Hematopoietic multipotent progenitor cell (in vitro differentiated cells): ENCODE data around the genes PLEKHG4B and TERT.

DNA sequence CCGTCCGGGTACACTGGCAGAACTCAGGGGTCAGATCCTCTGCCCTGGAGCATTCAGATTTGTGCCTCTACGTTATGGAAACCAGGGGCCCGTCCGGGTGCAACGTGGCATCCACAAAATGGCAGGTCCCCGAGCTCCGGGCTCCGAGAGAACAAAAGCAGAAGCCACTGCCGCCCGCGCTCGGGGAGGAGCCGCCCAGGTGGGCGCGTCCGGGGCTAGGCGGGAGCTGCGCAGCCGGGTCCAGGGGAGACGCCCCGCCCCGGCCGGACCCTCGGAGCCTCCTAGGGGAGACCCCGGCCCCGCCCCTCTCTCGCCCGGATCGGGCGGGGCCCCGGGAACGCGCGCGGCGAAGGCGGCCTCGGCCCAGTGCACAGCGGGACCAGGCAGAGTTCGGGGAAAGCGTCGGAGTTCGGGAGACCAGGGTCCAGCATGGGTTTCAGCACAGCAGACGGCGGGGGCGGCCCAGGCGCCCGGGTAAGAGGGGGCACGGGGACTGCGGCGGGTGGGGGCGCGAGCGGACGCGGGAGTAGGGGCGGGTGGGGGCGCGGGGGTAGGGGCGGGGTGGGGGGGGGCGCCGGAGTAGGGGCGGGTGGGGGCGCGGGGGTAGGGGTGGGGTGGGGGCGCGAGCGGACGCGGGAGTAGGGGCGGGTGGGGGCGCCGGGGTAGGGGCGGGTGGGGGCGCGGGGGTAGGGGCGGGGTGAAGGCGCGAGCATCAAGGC, at the start of gene PLEKHG4B:
TSS of gene PLEKHG4B (plus strand) at position 366 of the 719 bp plus-strand sequence.
- CAGE, long polyA plus RNA: no peak

GRCh38 chr5:154689-155388, 36.5 kb upstream of the LRRC14B start:
- CAGE, long polyA plus RNA: no peak

GRCh38 chr5:279597-279939, 8.1 kb downstream of the PDCD6 start:
- CAGE, long polyA plus RNA: no peak

- CAGE, long polyA plus RNA: no peak
These were observed 8.6 kb downstream of the PDCD6 start for GRCh38 chr5:279940-280613.

DNA sequence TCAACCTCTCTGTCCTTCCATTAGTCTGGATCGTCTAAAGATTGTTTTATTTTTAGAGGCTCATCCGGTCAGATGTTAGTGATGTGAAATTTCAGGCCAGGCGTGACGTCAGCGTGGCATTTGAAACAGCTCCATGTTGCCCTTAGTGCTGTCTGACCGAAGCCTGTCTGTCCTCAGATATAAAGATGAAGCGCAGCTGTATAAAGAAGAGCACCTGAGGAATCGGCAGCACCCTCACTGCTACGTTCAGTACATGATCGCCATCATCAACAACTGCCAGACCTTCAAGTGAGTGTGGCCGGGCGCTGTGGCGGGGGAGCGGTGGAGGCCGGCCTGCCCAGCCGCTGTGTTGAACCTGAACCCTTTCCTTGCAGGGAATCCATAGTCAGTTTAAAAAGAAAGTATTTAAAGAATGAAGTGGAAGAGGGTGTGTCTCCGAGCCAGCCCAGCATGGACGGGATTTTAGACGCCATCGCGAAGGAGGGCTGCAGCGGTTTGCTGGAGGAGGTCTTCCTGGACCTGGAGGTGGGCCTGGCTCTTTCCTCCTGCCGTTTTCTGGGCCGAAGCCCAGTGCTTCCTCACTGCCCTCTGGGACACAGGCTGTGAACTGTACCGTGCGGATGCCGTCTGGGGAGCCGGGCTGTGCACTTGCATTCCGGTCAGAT, 18.9 kb downstream of the EXOC3 start:
- CAGE, long polyA plus RNA: no peak

- CAGE, long polyA plus RNA: no peak
These were observed 19.8 kb upstream of the SLC9A3 start for GRCh38 chr5:543968-544604.

GRCh38 chr5:657411-658109, 35.6 kb downstream of the TPPP start:
- CAGE, long polyA plus RNA: no peak

- CAGE, long polyA plus RNA: no peak
These were observed 17.9 kb upstream of the TPPP start for GRCh38 chr5:710653-711908.

- CAGE, long polyA plus RNA: no peak
These were observed 810 bp upstream of the ZDHHC11B start for GRCh38 chr5:785334-785744.

- CAGE, long polyA plus RNA: no peak
These were observed 19.4 kb upstream of the ZDHHC11 start for GRCh38 chr5:870166-870655.

GRCh38 chr5:891051-892148, 1.2 kb downstream of the BRD9 start:
- CAGE, long polyA plus RNA: no peak

DNA sequence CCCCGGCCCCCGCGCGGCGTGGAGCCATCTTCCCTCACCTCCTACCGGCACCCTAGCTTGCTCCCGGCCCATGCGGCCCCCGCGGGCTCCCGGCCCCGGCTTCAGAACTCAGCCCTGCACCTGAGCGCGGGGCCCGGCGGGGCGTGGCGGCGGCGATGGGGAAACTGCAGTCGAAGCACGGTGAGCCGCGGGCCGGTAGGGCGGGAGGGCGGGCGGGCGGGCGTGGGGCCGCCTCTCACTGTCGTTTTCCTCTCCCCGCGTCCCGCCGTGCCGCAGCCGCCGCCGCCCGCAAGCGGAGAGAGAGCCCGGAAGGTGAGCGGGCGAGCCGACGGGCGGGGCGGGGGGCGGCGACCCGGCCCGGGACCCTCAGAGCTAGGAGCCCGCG, 293 bp downstream of the NKD2 start:
- CAGE, long polyA plus RNA: no peak

- CAGE, long polyA plus RNA: no peak
These were observed 19.8 kb downstream of the SLC12A7 start for GRCh38 chr5:1092057-1092469.

- CAGE, long polyA plus RNA: no peak
These were observed 13.8 kb downstream of the SLC12A7 start for GRCh38 chr5:1098128-1098383.

GRCh38 chr5:1122885-1123343, 11.1 kb upstream of the SLC12A7 start:
- CAGE, long polyA plus RNA: no peak

- CAGE, long polyA plus RNA: no peak
These were observed 17.4 kb upstream of the SLC12A7 start for GRCh38 chr5:1129353-1129673.

DNA sequence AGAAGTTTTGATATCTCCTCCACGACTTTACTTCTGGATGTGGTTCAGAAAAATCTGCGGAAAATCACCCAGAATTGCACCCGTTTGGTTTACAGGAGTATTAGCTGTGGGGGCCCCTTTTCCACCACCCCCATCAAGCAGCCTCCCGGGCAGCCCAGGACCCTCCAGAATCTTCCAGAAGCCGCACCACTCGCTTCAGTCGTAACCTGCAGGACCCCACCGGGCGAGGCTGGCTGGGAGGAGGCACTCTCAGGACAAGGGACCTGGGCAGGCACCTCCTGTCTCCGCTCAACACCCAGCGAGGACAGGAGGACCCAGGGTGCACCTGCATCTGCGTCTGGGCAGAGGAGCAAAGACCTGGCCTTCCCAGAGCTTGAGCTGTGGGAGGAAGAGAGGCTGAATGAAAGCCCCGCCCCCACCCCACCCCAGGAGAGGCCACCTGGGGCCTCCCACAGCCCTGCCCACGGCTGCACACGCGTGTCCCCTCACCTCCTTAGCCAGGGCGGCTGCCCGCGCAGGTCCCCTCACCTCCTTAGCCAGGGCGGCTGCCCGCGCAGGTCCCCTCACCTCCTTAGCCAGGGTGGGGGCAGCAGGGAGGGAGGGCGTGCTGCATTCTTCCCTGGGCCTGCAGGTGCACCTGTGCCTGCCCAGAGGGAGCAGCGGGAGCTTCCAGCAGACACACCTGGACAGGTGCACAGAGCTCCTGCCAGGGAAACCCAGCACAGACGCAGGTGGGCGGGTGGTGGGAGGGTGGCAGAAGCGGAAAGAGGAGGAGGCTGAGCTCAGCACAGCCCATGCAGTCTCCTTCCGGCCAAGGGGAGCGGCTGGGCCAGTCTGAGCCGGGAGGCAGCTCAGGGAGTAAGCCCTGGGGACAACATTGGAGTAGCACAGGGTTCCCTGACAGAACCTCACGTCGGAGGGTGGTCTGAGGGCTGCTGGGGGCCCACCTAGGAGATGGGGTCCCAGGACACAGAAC, 18.5 kb upstream of the SLC12A7 start:
- CAGE, long polyA plus RNA: no peak

DNA sequence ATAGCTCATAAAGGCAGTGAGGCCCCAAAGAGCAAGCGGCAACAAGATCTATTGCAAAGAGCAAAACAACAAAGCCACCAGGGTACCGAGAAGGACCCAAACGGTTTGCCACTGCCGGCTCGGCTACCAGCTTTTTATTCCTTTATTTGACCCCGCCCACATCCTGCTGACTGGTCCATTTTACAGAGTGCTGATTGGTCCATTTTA, 28.5 kb upstream of the SLC6A19 start:
- CAGE, long polyA plus RNA: no peak

DNA sequence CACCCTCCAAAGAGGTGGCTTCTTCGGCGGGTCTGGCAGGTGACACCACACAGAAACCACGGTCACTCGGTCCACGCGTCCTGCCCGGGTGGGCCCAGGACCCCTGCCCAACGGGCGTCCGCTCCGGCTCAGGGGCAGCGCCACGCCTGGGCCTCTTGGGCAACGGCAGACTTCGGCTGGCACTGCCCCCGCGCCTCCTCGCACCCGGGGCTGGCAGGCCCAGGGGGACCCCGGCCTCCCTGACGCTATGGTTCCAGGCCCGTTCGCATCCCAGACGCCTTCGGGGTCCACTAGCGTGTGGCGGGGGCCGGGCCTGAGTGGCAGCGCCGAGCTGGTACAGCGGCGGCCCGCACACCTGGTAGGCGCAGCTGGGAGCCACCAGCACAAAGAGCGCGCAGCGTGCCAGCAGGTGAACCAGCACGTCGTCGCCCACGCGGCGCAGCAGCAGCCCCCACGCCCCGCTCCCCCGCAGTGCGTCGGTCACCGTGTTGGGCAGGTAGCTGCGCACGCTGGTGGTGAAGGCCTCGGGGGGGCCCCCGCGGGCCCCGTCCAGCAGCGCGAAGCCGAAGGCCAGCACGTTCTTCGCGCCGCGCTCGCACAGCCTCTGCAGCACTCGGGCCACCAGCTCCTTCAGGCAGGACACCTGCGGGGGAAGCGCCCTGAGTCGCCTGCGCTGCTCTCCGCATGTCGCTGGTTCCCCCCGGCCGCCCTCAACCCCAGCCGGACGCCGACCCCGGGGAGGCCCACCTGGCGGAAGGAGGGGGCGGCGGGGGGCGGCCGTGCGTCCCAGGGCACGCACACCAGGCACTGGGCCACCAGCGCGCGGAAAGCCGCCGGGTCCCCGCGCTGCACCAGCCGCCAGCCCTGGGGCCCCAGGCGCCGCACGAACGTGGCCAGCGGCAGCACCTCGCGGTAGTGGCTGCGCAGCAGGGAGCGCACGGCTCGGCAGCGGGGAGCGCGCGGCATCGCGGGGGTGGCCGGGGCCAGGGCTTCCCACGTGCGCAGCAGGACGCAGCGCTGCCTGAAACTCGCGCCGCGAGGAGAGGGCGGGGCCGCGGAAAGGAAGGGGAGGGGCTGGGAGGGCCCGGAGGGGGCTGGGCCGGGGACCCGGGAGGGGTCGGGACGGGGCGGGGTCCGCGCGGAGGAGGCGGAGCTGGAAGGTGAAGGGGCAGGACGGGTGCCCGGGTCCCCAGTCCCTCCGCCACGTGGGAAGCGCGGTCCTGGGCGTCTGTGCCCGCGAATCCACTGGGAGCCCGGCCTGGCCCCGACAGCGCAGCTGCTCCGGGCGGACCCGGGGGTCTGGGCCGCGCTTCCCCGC, at the start of gene TERT:
TSS of gene TERT (minus strand) at position 1,045 of the 1,318 bp plus-strand sequence.
- CAGE, long polyA plus RNA: no peak

DNA sequence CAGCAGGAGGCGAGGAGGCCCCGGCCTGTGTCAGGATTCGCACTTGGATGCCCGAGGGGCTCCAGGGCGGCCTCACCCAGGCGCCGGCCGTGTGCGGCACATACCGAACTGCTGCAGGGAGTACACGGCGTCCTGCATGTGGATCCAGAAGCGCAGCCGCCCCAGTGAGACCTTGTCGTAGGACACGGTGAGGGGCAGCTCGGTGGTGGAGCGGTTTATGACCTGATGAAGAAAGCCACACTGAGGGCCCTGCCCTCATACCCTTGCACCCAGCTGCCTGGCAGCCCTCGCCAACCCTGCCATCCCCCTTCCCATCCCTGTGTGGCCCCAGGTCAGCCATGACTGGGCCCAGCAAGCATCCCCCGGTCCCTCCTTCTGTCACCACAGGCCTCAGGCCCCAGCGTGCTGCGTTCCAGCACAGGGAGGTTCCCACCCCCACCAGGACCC, 9.9 kb downstream of the CLPTM1L start:
- CAGE, long polyA plus RNA: start-site peak on the minus strand centred at position 159 of the sequence, 5 bp wide, 29 reads